Endothelial cell of umbilical vein (primary cell): ENCODE measurements around the genes CARNS1, TMEM134 and CDK2AP2.

- PRO-cap = no peak
CAGE:
- cytosol, long polyA minus RNA = no peak
- cytosol, long polyA plus RNA = no peak
- long polyA plus RNA = no peak
- nucleus, long polyA minus RNA = no peak
- nucleus, long polyA plus RNA = no peak
These were observed at the start of gene CARNS1 for GRCh38 chr11:67415156-67415895. TSS of gene CARNS1 (plus strand) at chr11:67415678.

DNA sequence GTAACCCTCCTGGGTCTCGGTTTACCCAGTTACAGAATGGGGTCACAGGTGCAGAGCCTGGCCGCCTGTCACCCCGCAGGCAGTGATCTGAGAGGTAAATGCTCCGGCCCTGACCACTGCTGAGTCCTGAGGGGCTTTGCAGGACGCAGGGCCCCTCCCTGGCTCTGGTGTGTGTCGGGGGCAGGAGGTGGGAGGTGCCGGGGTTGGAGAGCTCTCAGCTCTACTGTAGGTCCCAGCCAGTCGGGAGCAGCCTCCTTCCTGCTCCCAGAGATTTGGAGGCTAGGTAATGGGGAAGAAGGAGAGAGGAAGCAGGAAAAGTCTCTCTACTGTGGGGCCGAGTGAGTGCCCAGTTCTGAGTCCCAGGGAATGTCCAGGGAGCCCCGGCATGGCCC lies 543 bp downstream of the CORO1B start:
- PRO-cap = no peak
CAGE:
- cytosol, long polyA minus RNA = no peak
- cytosol, long polyA plus RNA = no peak
- long polyA plus RNA = no peak
- nucleus, long polyA minus RNA = no peak
- nucleus, long polyA plus RNA = no peak

DNA sequence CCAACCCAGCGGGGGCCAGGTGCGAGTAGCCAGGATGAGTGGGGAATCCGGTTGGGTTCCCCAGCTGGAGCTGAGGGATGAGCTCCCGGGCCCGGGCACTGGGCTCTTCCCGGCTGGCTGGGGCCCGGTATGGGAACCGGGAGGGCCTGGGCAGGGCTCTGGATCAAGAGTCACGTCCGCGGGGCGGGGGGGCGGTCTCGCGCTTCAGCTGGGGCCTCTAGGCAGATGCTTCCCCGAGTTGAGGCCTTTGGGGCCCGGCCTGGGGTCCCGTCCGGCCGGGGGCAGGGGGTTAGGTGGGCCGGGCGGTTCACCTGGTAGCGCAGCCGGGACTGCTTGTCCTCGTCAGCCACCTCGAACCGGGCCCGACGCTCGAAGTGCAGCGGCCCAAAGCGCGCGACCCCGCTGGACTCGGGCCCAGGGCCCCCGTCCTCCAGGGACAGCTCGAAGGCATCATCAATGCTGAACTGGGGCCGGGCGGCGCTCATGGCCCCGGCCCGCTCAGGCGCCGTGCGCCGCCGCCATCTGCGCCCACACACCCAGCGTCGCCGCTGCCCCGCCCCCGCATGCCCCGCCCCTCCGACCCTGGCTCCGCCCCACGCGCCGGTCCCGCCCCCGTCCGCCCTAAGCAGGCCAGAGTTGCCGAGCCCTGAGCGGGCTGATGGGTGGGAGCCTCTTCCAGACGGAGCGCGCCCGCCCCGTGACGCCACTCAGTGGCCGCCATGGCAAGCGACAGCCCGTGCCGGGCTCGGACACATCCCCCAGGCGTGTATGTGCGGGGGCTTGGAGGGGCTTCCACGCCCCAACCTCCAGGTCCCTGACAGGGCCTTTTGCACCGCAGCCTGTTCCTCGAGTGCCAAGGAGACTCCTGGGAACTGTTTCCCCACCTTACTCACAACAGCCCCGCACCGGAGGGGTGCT lies at the start of gene TMEM134:
TMEM134 (minus strand) TSS at position 544 of the 918 bp plus-strand sequence.
- PRO-cap = bidirectional peak, plus-strand start at position 700 of the sequence, minus-strand start at position 524 of the sequence
CAGE:
- cytosol, long polyA minus RNA = start-site peak on the minus strand centred at position 548 of the sequence, 28 bp wide, 43 reads
- cytosol, long polyA plus RNA = start-site peak on the minus strand centred at position 531 of the sequence, 22 bp wide, 99 and 90 reads in 2 replicates
- long polyA plus RNA = start-site peak on the minus strand centred at position 544 of the sequence, 43 bp wide, 1,016 and 472 reads in 2 replicates
- nucleus, long polyA minus RNA = start-site peak on the minus strand centred at position 533 of the sequence, 18 bp wide, 32 reads
- nucleus, long polyA plus RNA = start-site peak on the minus strand centred at position 536 of the sequence, 39 bp wide, 24 and 180 reads in 2 replicates

- PRO-cap = bidirectional peak, plus-strand start at chr11:67507884, minus-strand start at chr11:67507780; bidirectional peak, plus-strand start at chr11:67508440, minus-strand start at chr11:67508158
CAGE:
- cytosol, long polyA minus RNA = start-site peak on the minus strand at chr11:67508077-67508246, 238 reads
- cytosol, long polyA plus RNA = start-site peak on the minus strand at chr11:67508050-67508203, 3,669 and 2,512 reads in 2 replicates
- long polyA plus RNA = start-site peak on the minus strand at chr11:67507760-67507824, 78 and 145 reads in 2 replicates; start-site peak on the minus strand at chr11:67508049-67508203, 1,427 and 1,622 reads in 2 replicates
- nucleus, long polyA minus RNA = start-site peak on the minus strand at chr11:67508086-67508162, 176 reads
- nucleus, long polyA plus RNA = start-site peak on the minus strand at chr11:67508077-67508203, 298 and 517 reads in 2 replicates
These were observed at the start of gene CDK2AP2 for GRCh38 chr11:67507156-67508306. TSS of gene CDK2AP2 (minus strand) at chr11:67508162.

DNA sequence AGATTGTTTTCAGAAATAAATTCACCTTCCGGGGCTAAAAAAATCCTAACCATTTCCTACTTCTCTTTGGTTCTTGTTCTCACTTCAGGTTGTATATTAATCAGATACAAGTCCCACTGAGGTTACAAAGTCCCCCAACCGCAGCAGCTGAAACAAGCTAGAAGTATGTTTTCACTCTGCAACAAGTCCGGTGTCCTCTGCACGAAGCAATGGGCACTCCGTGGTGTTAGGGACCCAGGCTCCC lies 25.6 kb upstream of the GSTP1 start:
- PRO-cap = no peak
CAGE:
- cytosol, long polyA minus RNA = no peak
- cytosol, long polyA plus RNA = no peak
- long polyA plus RNA = no peak
- nucleus, long polyA minus RNA = no peak
- nucleus, long polyA plus RNA = no peak

DNA sequence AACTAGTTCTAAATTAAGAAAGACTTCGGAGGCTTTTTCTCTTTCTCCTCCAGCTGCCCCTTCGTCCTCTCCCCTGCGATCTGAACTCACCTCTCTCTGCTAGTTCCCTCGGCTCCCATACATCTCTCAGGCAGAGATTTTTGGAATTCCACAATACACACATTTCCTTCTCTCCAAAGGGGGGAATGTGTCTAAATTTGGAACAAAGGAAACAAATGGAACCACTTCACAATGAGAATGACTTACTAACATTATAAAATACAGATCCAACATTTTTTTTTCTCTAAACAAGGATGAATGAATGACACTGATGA lies 20.7 kb upstream of the GSTP1 start:
- PRO-cap = bidirectional peak, plus-strand start at position 133 of the sequence, minus-strand start at position 82 of the sequence
CAGE:
- cytosol, long polyA minus RNA = no peak
- cytosol, long polyA plus RNA = no peak
- long polyA plus RNA = no peak
- nucleus, long polyA minus RNA = no peak
- nucleus, long polyA plus RNA = no peak

DNA sequence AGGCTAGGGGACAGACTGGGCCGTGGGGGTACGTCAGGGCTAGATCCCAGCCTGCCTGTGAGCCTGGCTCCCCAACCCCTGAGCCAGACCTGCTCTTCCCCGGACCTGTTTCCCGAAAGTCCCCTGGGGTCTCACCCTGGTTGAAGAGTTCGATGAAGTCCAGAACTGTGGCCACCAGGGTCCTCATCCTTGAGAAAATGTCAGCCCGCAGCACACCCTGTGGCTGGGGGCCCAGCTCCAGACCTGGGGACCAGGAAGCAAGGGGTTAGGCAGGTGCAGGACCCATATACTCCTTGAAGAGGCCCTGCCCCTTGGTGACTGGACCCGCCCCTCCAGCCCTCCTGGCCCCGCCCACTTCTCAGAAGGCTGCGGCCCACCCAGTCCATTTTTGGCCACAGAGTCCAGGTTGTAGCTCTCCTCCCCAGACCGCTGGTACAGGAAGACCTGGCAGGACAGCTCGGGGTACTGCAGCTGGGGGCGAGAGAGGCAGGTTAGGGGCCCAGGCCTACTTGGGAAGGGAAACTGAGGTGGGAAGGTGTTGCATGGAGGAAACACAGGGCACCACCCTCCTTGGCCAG lies 5.4 kb upstream of the TBX10 start:
- PRO-cap = no peak
CAGE:
- cytosol, long polyA minus RNA = no peak
- cytosol, long polyA plus RNA = no peak
- long polyA plus RNA = no peak
- nucleus, long polyA minus RNA = no peak
- nucleus, long polyA plus RNA = no peak

DNA sequence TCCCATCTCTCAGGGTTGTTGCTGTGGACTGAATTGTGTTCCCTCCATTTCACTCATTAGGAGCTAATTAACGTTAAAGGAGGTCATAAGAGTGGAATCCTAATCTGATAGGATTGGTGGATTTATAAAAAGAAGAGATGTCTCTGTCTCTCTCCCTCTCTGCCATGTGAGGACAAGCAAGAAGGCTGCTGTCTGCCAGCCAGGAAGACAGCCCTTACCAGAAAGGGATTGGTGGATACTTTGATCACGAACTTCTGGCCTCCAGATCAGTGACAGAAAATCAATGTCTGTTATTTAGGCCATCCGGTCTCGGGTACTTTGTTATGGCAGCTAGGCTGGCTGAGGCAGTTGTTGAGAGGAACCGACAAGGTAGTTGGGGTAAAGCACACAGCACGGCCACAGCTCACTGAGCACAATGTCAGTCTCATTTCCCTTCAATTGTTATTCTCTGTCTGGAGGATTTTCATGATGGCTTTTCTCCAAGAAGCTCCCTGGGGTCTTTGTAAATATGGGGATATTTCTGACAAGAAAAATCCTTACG lies 72.8 kb upstream of the ALDH3B2 start:
- PRO-cap = no peak
CAGE:
- cytosol, long polyA minus RNA = no peak
- cytosol, long polyA plus RNA = no peak
- long polyA plus RNA = no peak
- nucleus, long polyA minus RNA = no peak
- nucleus, long polyA plus RNA = no peak

DNA sequence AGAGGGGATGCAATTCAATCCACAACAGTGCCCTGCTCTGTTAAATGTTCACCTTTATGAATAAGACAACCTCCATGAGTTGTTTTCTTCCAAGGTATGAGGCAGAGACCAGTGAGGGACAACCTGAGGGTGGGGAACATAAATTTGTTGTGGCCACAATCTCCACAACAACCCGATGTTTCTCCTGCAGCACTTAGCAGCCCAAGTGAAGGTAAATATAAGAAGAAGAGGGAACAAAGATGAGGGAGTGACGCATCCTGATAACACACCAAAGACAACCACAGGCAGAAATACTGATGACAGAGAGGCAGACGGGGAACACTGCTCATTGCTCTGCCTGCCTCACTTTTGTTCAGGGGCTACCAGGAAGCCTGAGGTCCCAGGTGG lies 104.7 kb upstream of the ALDH3B2 start:
- PRO-cap = no peak
CAGE:
- cytosol, long polyA minus RNA = no peak
- cytosol, long polyA plus RNA = no peak
- long polyA plus RNA = no peak
- nucleus, long polyA minus RNA = no peak
- nucleus, long polyA plus RNA = no peak

DNA sequence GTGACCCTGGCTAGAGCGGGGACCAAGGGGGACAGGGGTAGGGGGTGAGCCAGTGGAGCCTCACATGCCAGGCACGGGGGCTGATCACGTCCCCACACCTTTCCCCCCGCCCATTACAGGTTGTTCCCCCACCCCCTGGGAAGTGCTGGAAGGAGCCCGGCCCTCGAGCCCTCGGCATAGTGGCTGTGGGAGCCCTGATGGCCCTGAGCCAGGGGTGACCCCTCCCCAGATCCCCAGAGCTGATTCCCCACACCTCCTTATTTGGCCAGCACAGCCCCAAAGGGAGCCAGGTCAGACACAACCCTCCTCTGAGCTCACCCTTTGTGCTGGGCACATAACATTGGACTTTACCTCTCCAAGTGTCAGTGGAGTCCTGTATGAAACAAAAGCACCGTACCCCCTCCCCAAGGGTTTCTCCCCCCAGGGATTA lies 863 bp downstream of the TCIRG1 start:
- PRO-cap = no peak
CAGE:
- cytosol, long polyA minus RNA = no peak
- cytosol, long polyA plus RNA = no peak
- long polyA plus RNA = no peak
- nucleus, long polyA minus RNA = no peak
- nucleus, long polyA plus RNA = no peak

DNA sequence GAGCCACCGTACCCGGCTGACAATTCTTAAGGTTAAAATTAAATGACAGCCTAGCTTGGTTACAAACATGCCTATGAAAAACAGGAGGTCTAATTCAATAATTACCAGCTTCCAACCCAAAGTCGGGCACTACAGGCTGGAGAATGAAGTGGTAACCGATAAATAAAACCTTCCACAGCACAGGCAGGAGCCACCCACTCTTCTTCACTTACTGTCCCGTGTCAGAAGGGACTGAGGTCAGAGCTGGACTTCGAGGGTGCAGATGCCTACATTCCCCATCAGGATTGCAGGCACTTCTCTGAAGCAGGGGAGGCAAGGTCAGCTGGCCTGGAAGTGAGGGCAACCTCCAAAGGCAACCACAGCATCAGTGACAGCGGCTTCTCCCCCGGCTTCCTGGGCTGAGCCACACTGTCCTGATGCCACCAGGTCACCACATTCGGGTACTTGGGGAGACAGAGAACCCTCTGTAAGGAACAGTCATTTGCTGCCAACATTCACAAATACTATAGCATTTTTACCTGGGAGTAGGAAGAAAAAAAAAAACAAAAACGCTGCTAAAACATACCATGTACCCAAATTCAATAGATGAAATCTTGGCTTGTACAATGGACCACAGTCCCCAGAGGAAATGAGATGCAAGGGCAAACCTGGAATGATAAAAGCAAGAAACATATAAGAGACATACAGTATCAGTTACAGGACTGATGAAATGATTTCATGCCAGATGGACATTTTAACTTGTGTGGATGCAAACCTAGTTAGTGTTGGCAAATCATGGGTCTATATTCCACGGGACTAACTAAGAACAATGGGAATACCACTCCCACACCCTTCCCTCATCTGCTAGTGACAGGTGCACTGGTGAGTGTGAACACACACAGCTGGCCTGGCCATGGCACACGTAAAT lies 22.8 kb downstream of the TCIRG1 start:
- PRO-cap = no peak
CAGE:
- cytosol, long polyA minus RNA = no peak
- cytosol, long polyA plus RNA = no peak
- long polyA plus RNA = no peak
- nucleus, long polyA minus RNA = no peak
- nucleus, long polyA plus RNA = no peak

GRCh38 chr11:68081137-68082294 lies 39.7 kb downstream of the CHKA start:
- PRO-cap = no peak
CAGE:
- cytosol, long polyA minus RNA = no peak
- cytosol, long polyA plus RNA = no peak
- long polyA plus RNA = no peak
- nucleus, long polyA minus RNA = no peak
- nucleus, long polyA plus RNA = start-site peak on the minus strand at chr11:68082158-68082292, 27 and 14 reads in 2 replicates

GRCh38 chr11:68107490-68108113 lies 13.6 kb downstream of the CHKA start:
- PRO-cap = no peak
CAGE:
- cytosol, long polyA minus RNA = no peak
- cytosol, long polyA plus RNA = no peak
- long polyA plus RNA = no peak
- nucleus, long polyA minus RNA = no peak
- nucleus, long polyA plus RNA = no peak

DNA sequence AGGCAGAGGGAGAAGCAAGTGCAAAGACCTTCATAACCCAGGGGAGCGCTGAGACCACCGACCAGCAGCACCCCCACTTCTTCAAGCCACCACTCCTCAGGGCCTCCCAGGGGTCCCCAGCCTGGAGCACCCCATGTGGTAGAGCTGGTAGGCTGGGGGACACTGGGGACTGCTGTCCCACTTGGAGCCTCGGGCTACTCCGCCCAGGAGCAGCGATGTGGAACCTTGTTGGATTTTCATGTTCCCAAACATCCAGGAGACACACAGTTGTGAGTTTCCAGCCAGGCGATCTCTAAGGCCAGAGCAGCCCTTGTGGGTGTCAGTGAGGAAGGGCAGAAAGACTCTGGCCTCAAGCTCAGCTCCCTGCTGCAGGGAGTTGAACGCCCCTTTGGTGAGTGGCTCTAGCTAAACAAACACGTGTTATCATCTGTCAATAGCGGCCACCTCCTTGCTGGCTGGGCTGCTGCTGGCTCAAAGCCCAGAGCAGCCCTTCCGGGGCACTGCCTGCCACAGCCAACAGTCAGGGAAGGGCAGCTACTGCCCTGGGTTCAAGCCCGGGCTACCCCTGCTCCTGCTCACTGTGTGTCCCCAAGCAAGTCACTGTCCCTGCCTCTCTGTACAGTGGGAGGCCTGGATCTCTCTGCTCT lies 25.7 kb upstream of the CHKA start:
- PRO-cap = no peak
CAGE:
- cytosol, long polyA minus RNA = no peak
- cytosol, long polyA plus RNA = no peak
- long polyA plus RNA = no peak
- nucleus, long polyA minus RNA = no peak
- nucleus, long polyA plus RNA = no peak

- PRO-cap = no peak
CAGE:
- cytosol, long polyA minus RNA = no peak
- cytosol, long polyA plus RNA = no peak
- long polyA plus RNA = no peak
- nucleus, long polyA minus RNA = no peak
- nucleus, long polyA plus RNA = no peak
These were observed 1.5 kb downstream of the KMT5B start for GRCh38 chr11:68211520-68212035.

DNA sequence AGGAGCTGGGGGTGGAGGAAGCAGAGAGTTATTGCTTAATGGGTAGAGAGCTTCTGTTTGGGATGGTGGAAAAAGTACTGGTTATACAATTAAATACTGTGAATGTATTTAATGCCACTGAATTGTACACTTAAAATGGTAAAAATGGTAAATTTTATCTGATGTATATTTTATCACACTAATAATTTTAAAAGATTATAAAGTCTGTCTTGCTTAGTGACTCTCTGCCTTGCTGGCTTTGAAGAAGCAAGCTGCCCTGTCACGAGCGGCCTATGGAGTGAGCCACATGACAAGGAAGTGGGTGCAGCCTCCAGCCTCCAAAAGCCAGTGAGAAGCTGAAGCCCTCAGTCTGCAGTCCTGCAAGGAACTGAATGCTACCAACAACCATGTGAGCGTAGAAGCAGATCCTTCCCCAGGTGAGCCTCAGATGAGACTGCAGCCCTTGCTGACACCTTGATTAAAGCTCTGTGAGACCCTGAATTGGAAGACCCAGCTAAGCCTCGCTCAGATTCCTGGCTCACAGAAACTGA lies 20.0 kb downstream of the C11orf24 start:
- PRO-cap = no peak
CAGE:
- cytosol, long polyA minus RNA = no peak
- cytosol, long polyA plus RNA = no peak
- long polyA plus RNA = no peak
- nucleus, long polyA minus RNA = no peak
- nucleus, long polyA plus RNA = no peak

- PRO-cap = bidirectional peak, plus-strand start at chr11:68271346, minus-strand start at chr11:68271263
CAGE:
- cytosol, long polyA minus RNA = no peak
- cytosol, long polyA plus RNA = no peak
- long polyA plus RNA = no peak
- nucleus, long polyA minus RNA = no peak
- nucleus, long polyA plus RNA = no peak
These were observed 573 bp downstream of the C11orf24 start for GRCh38 chr11:68271014-68271785.

GRCh38 chr11:68315503-68316012 lies 3.2 kb downstream of the LRP5 start:
- PRO-cap = no peak
CAGE:
- cytosol, long polyA minus RNA = no peak
- cytosol, long polyA plus RNA = no peak
- long polyA plus RNA = no peak
- nucleus, long polyA minus RNA = no peak
- nucleus, long polyA plus RNA = no peak

DNA sequence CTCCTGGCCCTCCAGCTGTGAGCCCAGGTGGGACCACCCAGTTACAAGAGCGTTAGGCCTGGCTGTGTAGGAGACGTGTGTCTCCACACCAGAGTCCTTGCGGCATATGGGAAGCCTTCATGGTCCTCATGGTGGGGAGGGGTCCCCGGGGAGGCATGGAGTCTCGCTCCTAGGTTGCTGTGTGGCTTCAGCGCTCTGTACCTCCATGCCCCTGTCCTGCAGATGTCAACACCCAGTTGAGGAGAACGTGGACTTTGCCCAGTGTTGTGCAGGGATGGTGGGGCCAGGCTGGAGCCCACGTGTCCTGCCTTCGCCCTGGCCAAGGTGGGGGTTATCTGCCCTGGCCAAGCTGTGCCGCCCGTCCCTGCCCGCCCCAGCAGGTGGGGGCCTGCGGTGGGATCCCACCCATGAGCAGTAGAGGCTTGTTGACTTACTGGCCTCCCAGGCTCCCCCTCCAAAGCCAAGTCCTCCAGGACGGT lies 14.4 kb downstream of the LRP5 start:
- PRO-cap = no peak
CAGE:
- cytosol, long polyA minus RNA = no peak
- cytosol, long polyA plus RNA = no peak
- long polyA plus RNA = no peak
- nucleus, long polyA minus RNA = no peak
- nucleus, long polyA plus RNA = no peak

DNA sequence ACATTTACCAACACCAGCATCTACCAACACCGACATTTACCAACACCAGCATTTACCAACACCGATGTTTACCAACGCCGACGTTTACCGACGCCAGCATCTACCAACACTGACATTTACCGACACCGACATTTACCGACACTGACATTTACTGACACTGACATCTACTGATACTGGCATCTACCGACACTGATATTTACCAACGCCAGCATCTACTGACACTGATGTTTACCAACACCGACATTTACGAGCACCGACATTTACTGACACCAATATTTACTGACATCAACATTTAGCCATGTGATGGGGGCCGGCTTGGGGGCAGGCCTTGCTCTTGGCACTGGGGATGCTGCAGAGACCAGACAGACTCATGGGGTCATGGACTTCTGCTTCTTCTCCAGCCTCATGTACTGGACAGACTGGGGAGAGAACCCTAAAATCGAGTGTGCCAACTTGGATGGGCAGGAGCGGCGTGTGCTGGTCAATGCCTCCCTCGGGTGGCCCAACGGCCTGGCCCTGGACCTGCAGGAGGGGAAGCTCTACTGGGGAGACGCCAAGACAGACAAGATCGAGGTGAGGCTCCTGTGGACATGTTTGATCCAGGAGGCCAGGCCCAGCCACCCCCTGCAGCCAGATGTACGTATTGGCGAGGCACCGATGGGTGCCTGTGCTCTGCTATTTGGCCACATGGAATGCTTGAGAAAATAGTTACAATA lies 70.9 kb upstream of the PPP6R3 start:
- PRO-cap = no peak
CAGE:
- cytosol, long polyA minus RNA = no peak
- cytosol, long polyA plus RNA = no peak
- long polyA plus RNA = no peak
- nucleus, long polyA minus RNA = no peak
- nucleus, long polyA plus RNA = no peak